Measurements from ENCODE around the genes NLRP6 and B4GALNT4.

GRCh38 chr11:205894-206857 is 1.0 kb downstream of the BET1L start:
- PRO-cap = bidirectional peak, plus-strand start at chr11:206766, minus-strand start at chr11:206644
- RAMPAGE, long total RNA, 5 experiments = no peak in any of the 5 experiments
- RRBS = no CpG with 5 or more reads among the region's 19 CpGs

GRCh38 chr11:207801-208560 is 473 bp downstream of the RIC8A start:
- PRO-cap = bidirectional peak, plus-strand start at chr11:208107, minus-strand start at chr11:208004
- RAMPAGE, long total RNA, 5 experiments = no peak in any of the 5 experiments
- RRBS = 2% methylated on average over 7 of the region's 47 CpGs

DNA sequence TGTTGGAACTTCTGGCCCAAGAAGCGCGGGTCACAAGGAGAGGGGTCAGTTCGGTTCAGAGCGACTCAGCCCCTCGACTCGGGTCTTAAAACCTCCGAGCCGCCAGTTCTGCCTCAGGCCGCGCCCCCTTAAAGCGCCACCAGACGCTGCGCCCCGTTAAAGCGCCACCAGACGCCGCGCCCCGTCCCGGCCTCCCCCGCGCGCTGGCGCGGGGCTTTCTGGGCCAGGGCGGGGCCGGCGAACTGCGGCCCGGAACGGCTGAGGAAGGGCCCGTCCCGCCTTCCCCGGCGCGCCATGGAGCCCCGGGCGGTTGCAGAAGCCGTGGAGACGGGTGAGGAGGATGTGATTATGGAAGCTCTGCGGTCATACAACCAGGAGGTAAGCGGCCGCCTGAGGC is 1.1 kb downstream of the RIC8A start:
- PRO-cap = bidirectional peak, plus-strand start at position 231 of the sequence, minus-strand start at position 130 of the sequence
- RAMPAGE, long total RNA, 5 experiments = start-site peak on the plus strand in 5 of 5 experiments, centred at positions 224 to 250 of the sequence, 55 to 306 reads per replicate
- RRBS = 2% methylated on average over 14 of the region's 43 CpGs

DNA sequence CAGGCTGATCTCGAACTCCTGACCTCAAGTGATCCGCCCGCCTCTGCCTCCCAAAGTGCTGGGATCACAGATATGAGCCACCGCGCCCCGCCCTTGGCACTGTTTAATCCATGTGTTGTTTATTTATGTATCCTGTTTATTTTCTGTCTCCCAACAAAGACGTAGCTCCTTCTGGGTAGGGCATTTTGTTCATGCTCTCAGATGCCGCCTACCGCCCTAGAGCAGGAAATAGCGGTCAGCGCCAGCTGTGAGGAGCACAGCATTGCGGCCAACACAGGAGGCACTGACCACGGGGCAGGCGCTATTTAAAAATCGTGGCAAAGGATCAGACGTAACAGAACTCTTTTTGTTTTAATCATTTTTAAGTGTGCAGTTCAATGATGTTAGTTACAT is 9.5 kb upstream of the NLRP6 start:
- PRO-cap = no peak
- RAMPAGE, long total RNA, 5 experiments = no peak in any of the 5 experiments
- RRBS = no CpG with 5 or more reads among the region's 16 CpGs

- PRO-cap = no peak
- RAMPAGE, long total RNA, 5 experiments = no peak in any of the 5 experiments
- RRBS = 62% methylated on average over 2 of the region's 9 CpGs
These were observed at the start of gene NLRP6 for GRCh38 chr11:278271-278561. TSS of gene NLRP6 (plus strand) at chr11:278407.

- PRO-cap = no peak
- RAMPAGE, long total RNA, 5 experiments = no peak in any of the 5 experiments
- RRBS = 87% methylated on average over 17 of the region's 41 CpGs
These were observed 2.7 kb downstream of the PGGHG start for GRCh38 chr11:291402-292170.

DNA sequence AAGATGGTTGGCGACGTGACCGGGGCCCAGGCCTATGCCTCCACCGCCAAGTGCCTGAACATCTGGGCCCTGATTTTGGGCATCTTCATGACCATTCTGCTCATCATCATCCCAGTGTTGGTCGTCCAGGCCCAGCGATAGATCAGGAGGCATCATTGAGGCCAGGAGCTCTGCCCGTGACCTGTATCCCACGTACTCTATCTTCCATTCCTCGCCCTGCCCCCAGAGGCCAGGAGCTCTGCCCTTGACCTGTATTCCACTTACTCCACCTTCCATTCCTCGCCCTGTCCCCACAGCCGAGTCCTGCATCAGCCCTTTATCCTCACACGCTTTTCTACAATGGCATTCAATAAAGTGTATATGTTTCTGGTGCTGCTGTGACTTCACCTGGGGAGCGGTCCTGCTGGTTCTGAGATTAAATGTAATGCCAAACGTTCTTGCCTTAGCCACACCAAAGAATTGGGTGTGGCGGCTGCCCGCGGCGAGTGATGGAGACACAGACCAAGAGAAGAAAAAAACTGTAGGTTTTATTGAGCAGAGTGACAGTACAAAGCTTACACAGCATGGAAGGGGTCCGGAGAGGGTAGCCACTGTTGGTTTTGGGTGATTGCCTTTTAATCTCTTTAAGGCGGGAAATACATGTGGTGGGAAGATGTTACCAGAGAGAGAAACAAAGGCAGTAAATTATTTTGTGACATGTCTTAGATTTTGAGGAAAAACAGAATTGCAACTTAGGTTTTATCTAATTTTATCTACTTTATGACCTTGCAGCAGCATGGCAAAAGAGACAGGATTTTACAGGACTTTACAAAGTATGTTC is 1.6 kb downstream of the IFITM2 start:
- PRO-cap = bidirectional peak, plus-strand start at position 445 of the sequence, minus-strand start at position 417 of the sequence
- RAMPAGE, long total RNA, 5 experiments = no peak in any of the 5 experiments
- RRBS = no CpG with 5 or more reads among the region's 20 CpGs

- PRO-cap = no peak
- RAMPAGE, long total RNA, 5 experiments = no peak in any of the 5 experiments
- RRBS = no CpG with 5 or more reads among the region's 6 CpGs
These were observed 3.0 kb downstream of the IFITM3 start for GRCh38 chr11:317682-317983.

DNA sequence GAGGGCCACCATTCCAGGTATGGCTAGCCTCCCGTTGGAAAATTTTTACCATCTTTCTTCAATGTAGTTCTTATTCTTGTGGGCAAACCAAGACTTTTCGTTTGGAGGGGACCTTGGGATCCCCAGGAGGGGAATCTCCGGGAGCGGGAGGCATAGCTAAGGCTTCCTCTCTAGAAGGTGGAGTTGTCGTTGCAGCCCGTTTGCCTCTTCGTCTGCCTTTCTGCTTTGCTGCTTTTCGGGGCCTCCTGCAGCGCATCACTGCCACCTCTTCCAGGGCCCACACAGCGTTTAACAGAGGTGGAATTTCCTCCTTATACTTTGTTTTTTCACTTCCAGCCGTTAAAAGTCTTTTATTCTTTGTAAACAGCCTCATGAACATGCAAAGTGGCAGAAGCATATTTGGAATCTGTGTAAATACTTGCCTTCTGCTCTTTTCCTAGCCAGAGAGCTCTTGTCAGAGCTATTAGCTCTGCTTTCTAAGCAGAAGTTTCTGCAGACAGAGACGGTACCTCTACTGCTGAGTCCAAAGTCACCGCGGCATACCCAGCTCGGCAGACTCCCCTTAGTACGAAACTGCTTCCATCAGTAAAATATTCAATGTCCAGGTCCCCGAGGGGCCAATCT is 3.6 kb upstream of the IFITM3 start:
- PRO-cap = no peak
- RAMPAGE, long total RNA, 5 experiments = no peak in any of the 5 experiments
- RRBS = no CpG with 5 or more reads among the region's 17 CpGs

DNA sequence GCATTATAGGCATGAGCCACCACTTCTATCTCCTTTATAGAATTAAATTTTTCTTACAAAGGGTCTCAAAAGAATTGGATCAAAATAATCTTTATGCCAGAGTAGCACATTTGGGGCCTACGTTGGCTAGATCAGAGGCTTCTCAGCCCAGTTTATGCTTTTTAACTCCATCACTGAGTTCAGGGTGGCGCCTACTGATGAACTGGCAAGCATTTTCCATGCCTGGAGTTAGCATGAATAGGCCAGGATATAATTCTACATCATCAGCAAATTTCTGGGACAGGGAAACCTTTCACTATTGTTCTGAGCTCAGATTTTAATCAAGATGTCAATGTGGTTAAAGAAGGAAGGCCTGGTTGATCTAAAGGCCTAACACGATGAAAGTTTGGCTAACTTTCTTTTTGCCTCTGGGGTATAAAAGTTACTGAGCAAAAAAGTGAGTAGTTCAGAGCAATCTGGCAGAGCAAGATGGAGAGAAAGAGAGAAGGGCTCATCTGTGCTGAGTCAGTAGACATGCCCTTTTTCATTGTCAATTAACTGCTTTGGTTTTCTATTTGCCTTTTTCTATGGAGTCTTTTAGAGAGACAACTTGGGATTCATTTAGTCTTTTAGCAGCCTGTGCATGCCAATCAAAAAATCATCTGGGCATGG is 21.7 kb upstream of the IFITM3 start:
- PRO-cap = no peak
- RAMPAGE, long total RNA, 5 experiments = no peak in any of the 5 experiments
- RRBS = no CpG with 5 or more reads among the region's 3 CpGs

GRCh38 chr11:368868-370057 is at the start of gene B4GALNT4:
TSS of gene B4GALNT4 (plus strand) at chr11:369499.
- PRO-cap = bidirectional peak, plus-strand start at chr11:369515, minus-strand start at chr11:369305
- RAMPAGE, long total RNA, 5 experiments = no peak in any of the 5 experiments
- RRBS = 4% methylated on average over 59 of the region's 173 CpGs

GRCh38 chr11:393701-393850 is 433 bp upstream of the PKP3 start:
- PRO-cap = no peak
- RAMPAGE, long total RNA, 5 experiments = no peak in any of the 5 experiments
- RRBS = no CpG with 5 or more reads among the region's 1 CpG

GRCh38 chr11:400049-400573 is 6.1 kb downstream of the PKP3 start:
- PRO-cap = no peak
- RAMPAGE, long total RNA, 5 experiments = no peak in any of the 5 experiments
- RRBS = no CpG with 5 or more reads among the region's 48 CpGs

DNA sequence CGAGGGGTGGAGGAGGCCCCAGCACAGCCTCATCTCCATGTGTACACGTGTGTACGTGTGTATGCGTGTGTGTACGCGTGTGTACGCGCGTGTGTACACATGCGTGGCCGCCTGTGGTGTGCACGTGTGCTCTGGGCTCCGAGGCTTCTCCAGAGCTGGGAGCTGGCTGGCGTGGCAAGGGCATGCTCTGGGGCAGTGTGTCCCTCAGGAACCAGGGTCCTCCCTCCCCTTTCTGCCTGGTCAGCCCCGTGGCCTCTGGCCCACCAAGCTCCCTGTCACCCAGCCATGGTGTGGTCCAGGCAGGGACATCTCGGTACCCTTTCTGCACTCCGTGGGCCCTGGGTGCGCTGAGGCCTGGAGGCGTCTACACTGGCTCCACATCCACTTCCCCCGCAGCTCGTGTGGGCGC is 16.3 kb downstream of the RNH1 start:
- PRO-cap = no peak
- RAMPAGE, long total RNA, 5 experiments = start-site peak on the plus strand in 3 of 5 experiments, centred at positions 103 to 274 of the sequence, 12 to 19 reads per replicate
- RRBS = no CpG with 5 or more reads among the region's 22 CpGs

- PRO-cap = no peak
- RAMPAGE, long total RNA, 5 experiments = start-site peak on the minus strand in 1 of 5 experiments, at chr11:497114-497272 at its widest, 7 reads per replicate
- RRBS = no CpG with 5 or more reads among the region's 39 CpGs
These were observed 9.9 kb downstream of the RNH1 start for GRCh38 chr11:496939-497724.

DNA sequence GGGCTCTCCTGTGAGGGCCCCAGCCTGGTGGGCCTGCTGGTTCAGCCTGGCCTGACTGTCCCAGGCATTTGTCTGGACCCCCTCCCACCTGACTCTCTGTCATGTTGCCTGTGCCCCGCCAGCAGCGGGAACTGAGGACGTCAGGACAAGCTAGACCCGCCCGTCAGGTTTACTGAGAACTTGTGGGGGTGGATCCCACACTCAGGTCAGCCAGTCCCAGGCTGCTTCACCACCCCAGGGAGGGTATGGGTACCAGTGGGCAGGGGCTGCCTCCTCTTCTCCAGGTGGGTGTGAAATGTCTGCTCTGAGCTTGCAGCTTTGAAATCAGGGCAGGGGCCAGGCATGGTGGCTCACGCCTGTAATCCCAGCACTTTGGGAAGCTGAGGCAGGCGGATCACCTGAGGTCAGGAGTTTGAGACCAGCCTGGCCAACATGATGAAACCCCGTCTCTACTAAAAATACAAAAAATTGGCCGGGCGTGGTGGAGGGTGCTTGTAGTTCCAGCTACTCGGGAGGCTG is 3.5 kb downstream of the RASSF7 start:
- PRO-cap = no peak
- RAMPAGE, long total RNA, 5 experiments = no peak in any of the 5 experiments
- RRBS = no CpG with 5 or more reads among the region's 11 CpGs

DNA sequence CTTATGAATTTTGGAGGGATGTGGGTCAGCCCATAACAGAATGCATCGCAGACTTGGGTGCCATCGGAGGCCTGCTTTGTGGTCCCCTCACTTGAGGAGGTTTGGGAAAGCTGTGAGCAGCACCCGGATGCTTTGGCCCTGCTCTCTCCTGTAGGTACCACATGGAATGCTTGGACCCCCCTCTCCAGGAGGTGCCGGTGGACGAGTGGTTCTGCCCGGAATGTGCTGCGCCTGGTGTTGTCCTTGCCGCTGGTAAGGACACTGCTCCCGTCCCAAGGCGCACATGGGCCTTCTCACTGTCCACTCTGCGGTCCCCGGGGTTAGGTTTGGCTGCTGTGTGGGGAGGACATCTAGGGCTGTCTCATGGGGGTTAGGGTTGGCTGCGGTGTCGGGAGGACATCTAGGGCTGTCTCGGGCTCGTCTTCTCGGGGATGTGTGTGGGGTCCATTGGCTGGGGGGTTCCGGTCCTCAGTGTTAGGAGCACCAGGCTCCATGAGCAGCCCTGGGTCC is 18.9 kb downstream of the IRF7 start:
- PRO-cap = no peak
- RAMPAGE, long total RNA, 5 experiments = start-site peak on the plus strand in 1 of 5 experiments, centred at position 198 of the sequence, 22 reads per replicate
- RRBS = 96% methylated on average over 8 of the region's 18 CpGs

DNA sequence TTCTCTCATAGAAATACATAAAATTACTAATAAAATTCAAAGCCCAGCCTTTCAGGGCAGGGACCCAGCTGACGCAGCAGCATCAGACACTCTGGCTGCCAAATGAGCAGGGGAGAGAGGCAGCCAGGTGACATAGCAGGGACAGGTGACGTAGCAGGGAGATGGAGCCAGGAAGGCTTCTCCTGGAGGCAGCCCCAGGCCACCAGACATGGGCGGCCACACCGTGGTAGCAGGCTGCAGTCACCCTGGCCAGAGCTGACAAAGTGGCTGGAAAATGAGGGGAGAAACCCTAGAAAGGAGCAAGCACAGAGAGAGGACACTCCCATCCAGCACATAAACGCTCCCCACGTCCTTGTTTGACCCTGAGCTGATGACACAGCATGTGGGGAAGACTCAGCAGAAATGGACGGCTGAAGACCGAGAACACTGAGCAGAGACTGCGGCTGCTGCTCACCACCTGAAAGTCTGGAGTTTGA is 28.6 kb downstream of the DRD4 start:
- PRO-cap = no peak
- RAMPAGE, long total RNA, 5 experiments = no peak in any of the 5 experiments
- RRBS = no CpG with 5 or more reads among the region's 9 CpGs

DNA sequence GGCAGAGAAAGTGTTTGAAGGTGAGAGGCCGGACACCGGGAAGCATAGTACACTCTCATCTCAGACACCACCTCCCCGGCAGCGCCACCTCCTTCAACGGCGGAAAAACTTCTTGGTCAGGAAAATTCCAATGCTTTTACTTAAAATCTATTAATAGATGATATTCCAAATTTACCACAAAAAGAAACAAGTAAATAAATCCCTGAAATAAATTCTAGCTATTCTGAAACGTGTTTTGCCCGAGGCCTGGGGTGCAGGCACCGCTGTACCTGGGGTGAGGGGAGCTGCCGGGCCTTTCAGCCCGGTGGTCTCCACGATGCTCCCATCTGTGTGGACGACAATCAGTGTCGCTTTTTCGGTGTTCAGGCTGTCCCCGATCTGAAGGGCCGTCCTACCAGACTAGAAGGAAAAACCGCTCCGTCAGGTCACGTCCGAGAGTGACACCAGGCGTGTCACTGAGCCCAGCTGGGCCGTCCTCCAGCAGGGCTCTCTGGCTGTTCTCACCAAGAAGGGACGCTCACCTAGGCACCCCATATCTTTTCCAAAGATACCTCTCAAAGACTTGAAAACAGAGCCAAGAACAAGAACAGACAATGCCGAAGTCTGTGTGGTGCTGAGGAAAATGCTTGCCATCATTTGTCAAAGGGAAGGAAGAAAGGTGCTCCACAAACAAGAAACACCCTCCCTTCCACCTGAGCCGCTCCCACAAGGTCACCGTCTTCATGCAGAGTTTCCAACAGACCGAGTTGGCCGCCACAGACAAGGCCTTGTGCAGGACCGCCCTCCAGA is 6.8 kb downstream of the DEAF1 start:
- PRO-cap = no peak
- RAMPAGE, long total RNA, 5 experiments = start-site peak on the minus strand in 2 of 5 experiments, centred at positions 227 to 494 of the sequence, 5 to 11 reads per replicate
- RRBS = no CpG with 5 or more reads among the region's 30 CpGs

GRCh38 chr11:697742-698484 is 2.3 kb downstream of the TMEM80 start:
- PRO-cap = no peak
- RAMPAGE, long total RNA, 5 experiments = no peak in any of the 5 experiments
- RRBS = no CpG with 5 or more reads among the region's 17 CpGs

Measured in stomach (tissue), 7 donors.